M059J (cell line): ENCODE measurements around a stretch of chr21.

DNA sequence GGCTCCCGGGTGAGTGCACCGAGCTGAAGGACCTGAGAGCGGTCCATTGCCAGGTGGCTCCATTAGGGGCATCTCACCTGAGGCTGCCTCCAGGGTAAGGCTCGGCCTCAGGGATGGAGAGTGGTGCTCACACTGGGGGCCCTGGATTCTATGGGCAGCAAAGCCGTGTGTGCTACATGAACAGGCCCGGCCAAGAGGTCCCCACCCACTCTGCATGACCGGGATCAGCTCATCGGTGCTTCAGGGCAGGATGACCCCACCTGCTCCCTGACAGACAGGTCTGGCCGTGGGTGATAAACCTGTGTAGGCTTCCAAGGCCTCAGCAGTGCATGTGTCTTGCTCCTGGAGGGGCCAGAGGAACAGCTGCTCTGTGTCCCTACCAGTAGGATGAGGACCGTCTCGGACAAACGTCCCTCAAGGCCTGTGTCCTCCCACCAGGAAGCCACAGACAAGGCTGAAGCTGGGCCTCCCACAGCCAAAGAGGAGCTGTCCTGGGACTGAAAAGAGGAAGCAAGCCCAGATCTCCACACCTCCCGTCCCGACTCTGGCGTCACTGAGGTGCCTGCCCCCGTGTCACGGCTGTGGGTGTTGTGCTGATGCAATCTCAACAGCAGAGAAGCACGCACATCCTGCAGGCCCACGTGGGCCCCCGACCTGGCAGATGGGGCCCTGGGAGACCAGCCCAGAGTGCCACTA lies 5456.1 kb upstream of the TPTE start:
- RAMPAGE, long total RNA, result no peak

DNA sequence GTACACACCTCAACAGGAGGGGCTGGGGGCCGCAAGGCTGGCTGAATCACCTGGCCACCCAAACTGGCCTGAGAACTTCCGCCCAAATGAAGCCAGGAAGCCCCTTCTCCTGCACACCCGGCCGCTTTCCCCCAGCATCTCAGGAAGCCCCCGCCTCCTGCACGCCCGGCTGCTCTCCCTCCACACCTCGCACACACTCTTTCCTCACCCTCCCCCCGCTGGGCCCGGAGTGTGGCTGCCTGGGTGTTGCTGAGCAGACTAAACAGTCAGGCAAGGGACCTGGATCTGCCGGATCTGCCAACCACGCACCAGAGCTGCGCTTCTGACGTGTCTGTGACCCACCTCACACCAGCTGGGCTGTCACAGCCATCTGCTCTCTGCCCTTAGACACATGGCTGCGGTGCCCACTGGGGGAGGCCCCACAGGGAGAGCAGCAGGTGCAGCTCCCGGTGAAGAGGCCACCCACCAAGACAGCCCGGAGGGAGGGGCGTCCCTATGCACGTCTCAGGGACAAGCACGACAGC lies 5403.2 kb upstream of the TPTE start:
- RAMPAGE, long total RNA, result no peak

GRCh38 chr21:5128043-5128792 lies 5393.2 kb upstream of the TPTE start:
- RAMPAGE, long total RNA, result no peak

- RAMPAGE, long total RNA, result no peak
Measured at GRCh38 chr21:5243522-5244426, 5277.6 kb upstream of the TPTE start.

DNA sequence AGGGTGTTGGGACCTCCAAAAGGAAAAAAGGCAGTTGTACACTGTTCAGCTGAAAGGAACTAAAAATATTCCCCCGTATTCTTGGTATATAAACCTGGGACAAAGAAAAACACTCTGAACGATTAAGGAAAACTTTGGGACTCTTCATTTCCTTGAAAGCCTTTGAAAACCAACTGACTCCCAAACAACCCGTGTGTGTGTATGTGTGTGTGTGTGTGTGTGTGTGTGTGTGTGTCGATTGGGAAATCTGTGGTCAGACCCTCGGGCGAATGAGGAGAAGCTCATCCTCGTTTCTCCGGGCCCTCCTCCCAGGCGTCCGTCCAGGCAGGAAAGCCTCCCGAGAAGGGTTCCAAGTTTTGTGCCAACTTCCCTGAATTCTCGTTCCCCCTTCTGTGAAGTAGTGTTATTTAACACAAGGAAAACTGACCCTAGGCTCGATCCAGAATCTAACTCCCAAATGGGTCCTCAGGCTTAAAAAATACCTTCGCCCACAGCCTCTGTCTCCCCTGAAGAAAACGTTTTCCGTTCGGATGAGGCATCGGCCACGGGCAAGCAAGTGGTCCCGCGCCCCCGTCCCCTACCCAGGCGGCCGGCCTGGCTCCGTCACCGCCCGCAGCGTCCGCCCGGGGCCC lies 4411.6 kb upstream of the TPTE start:
- RAMPAGE, long total RNA, result no peak

GRCh38 chr21:6110845-6111361 lies 4410.5 kb upstream of the TPTE start:
- RAMPAGE, long total RNA, result no peak

- RAMPAGE, long total RNA, result no peak
Measured at GRCh38 chr21:6369823-6370529, 4151.4 kb upstream of the TPTE start.

DNA sequence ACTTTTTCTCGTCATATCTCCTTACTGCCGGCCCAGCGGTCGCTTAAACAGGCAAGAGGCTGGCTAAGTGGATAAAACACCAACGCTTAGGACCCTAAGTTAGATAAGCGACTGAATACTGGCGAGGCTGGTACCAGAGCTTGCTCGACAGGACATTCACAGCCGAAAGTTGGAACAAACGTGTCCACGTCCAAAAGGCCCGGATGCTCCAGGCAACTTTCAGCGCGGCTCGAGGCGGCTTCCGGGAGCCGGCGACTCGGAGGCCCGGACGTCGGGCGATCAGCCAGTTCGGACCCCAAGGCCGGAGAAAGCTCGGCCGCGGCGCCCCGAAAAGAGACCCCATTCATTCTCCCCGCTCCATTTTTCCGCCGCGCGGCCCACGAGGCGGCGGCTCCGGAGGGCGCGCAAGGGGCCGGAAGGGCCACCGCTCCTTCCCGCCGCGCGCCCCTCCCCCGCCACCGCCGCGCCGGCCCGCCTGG lies 4022.8 kb upstream of the TPTE start:
- RAMPAGE, long total RNA, result no peak

- RAMPAGE, long total RNA, result no peak
Measured at GRCh38 chr21:7753377-7753719, 2768.0 kb upstream of the TPTE start.

DNA sequence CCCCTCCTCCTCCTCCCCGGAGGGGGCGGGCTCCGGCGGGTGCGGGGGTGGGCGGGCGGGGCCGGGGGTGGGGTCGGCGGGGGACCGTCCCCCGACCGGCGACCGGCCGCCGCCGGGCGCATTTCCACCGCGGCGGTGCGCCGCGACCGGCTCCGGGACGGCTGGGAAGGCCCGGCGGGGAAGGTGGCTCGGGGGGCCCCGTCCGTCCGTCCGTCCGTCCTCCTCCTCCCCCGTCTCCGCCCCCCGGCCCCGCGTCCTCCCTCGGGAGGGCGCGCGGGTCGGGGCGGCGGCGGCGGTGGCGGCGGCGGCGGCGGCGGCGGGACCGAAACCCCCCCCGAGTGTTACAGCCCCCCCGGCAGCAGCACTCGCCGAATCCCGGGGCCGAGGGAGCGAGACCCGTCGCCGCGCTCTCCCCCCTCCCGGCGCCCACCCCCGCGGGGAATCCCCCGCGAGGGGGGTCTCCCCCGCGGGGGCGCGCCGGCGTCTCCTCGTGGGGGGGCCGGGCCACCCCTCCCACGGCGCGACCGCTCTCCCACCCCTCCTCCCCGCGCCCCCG lies 2306.9 kb upstream of the TPTE start:
- RAMPAGE, long total RNA, result no peak

DNA sequence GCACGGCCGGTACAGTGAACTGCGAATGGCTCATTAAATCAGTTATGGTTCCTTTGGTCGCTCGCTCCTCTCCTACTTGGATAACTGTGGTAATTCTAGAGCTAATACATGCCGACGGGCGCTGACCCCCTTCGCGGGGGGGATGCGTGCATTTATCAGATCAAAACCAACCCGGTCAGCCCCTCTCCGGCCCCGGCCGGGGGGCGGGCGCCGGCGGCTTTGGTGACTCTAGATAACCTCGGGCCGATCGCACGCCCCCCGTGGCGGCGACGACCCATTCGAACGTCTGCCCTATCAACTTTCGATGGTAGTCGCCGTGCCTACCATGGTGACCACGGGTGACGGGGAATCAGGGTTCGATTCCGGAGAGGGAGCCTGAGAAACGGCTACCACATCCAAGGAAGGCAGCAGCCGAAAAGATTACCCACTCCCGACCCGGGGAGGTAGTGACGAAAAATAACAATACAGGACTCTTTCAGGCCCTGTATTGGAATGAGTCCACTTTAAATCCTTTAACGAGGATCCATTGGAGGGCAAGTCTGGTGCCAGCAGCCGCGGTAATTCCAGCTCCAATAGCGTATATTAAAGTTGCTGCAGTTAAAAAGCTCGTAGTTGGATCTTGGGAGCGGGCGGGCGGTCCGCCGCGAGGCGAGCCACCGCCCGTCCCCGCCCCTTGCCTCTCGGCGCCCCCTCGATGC lies 2267.3 kb upstream of the TPTE start:
- RAMPAGE, long total RNA, result no peak

GRCh38 chr21:9324780-9325284 lies 1196.6 kb upstream of the TPTE start:
- RAMPAGE, long total RNA, result no peak

DNA sequence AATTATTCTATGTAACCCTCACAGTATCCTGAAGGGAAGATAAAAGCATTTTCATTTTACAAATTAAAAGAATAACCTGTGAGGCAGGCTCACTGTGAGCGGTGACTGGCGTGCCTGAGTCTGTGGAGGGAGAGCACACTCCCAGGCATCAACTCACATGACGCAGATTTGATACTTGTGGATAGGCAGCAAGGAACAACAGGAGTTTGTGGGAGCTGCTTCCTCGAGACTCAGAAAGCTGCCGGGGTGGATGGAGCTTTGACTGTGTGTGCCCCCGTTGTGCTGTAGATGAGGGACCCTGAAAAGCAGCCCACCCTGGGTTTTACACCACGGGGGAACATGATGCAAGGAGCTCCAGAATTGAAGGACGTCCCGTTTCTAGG lies 764.3 kb upstream of the TPTE start:
- RAMPAGE, long total RNA, result no peak

DNA sequence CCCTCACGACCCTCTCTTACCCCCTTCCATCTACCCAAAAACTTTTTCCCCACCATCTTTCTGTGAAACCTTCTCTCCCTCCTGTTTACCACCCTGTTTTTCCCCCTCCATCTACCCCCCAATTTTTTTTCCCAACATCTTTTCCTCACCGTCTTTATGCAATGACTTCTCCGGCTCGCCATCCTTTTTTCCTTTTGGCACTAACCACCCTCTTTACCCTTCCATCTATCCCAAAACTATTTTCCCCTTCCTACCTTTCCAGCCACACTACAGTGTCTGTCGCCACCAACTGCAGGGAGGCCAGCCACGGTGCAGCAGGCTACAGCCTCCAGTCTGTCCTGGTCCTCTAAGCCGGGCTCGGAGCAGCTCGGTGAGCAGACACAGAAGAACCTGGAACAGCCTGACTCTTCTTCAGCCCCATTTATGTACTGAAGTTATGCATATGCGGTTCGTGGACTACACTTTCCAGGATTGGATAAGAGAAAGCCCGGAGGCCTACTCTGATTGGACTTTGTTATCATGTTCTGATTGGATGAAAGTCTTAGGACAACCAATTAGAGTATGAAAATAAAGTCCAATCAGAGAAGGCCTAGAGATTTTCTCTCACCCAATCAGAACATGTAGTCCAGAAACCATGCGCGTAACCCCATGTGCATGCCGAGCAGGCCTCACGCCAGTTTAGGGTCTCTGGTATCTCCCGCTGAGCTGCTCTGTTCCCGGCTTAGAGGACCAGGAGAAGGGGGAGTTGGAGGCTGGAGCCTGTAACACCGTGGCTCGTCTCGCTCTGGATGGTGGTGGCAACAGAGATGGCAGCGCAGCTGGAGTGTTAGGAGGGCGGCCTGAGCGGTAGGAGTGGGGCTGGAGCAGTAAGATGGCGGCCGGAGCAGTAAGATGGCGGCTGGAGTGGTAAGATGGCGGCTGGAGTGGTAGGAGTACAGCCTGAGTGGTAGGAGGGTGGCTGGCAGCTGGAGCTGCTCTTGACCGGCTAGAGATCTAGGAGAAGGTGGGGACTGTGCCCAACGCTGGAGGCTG lies 108.2 kb upstream of the TPTE start:
- RAMPAGE, long total RNA, result no peak

DNA sequence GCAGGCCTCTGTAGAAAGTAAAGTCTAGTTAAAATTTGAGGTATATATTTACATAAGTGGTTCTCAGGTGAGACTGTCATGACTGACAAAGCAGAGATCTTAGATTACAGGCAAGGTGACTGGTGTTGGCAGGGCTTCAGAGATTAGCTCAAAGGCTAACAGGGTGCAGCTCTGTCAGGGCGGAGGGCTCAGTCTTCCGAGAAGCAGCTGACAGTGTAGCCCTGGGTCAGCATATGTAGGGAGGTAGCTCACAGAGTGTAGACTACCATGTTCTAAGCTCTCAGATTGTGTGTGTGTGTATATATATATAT lies 54.7 kb downstream of the RBM11 start:
- RAMPAGE, long total RNA, result no peak

DNA sequence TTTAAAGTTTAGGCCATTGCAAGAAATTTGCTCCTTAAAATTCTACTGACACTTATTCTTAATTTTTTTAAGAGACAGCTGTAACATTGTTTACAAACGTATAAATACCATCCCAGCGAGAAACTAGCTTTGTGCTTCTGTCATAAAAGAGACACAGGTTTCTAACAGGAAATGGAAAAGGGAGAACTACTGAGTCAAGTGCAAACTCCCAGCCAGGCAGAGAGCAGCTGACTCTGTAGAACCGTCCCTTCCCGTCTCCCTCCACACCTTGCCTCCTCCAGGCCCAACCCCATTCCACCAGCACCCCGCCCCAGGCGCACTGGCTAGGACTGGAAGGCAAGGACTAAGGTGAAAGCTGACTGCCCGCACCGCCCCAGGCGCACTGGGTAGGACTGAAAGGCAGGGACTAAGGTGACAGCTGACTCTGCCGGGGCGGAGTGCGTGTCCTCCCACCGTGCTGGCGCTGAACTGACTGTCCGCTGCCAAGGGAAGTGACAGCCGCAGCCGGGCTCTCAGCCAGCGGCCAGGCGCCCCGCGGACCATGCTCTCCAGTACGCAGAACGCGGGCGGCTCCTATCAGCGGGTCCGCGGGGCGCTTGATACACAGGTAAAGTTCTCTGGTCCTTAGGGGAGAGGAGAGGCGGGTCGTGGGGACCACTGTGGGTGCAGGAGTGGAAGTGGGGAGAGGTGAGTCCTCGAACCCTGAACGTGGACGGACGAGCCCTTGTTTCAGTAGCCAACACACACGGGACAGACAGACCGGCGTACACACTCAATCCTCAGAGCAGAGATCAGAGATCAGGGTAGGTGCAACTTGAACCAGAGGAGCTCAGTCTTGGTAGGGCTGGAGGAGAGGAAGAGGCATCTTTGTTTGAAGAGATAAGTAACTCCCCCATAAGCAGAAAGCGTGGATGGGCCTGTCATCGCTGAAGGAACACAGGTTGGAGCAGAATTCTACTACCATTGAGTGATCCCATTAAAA lies 57.9 kb downstream of the RBM11 start:
- RAMPAGE, long total RNA, result no peak

DNA sequence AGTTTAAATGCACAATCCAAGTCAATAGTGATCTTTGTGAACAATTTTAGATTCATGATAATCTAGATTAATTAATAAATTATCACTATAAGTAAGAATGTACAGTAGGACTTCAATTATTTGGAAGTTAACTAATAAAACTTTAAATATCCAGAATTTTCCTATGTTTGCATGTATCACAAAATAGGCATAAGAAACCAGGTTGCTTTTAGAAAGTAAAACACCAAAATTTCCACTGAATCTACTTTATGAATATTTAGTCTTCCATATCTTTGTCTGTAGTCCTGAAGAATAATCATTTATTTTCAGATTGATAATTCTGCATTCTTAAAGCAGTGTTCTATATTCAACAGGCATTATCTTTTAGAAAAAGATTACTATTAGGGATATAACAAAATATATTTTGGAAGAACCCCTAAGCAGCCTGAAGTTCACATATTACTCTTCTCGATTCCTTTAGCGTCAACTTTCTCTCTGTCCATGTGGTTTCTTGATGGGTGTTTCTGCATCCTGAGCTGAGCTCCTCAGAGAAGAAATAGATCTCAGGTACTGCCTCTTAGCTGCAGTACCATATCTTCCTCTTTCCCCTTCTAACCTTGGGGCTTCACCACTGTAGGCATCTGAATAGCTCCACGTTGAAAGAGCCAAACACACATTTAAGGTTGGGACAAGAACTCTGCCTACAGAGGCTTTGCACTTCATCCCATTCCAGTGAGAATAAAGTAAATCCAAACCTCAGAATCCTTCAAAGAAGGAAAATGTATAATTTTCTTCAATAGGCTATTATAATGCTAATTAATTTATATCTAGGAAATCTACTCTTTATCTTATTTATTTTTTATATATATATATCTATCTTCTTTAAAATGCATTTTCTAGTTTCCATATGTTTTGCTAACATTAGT lies 59.4 kb downstream of the SAMSN1 start:
- RAMPAGE, long total RNA, result no peak

GRCh38 chr21:14864331-14864856 lies 200.4 kb downstream of the NRIP1 start:
- RAMPAGE, long total RNA, result no peak

DNA sequence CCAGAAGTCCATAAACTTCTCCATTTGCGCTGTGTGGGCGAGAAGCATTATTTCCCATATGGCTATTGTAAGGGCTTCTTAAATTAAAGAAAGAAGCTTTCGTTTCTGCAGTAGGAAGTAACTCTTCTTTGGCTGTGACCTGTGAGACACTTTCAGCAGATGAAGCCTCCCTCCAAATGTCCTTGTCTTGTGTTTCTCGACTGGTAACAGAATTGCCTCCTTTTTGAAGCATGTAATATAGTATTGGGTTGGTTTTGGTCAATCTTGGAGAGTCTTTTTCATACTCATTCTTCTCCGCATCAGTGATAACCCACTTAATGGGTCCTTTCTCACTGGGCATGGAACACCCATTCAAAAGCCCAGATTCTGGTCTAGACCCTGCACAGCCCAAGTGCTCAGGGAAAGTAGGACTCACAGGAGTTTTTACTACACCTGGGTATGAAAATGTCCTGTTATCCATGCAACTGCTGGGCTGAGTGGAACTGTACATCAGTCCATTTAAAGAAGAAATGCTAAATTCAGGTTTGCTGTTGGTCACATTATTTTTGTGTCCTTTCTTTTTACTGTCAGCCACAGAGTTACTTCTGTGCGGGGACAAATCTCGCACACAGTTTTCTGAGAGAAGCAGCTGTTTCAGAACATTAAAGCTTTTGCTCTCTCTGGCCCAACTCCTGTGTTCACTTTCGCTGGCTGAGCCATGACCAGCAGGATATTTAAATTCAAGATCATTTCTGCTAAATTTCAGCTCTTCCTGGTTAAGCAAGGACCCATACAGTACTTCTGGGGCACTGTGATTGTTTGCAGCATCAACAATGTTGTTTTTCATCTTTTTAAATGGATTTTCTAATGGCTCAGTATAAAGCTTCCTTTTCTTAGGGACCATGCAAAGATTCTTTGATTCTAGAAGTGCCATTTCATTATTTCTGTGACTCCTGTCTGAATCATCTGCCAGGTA lies 99.8 kb downstream of the NRIP1 start:
- RAMPAGE, long total RNA, result no peak

- RAMPAGE, long total RNA, result no peak
Measured at GRCh38 chr21:14977470-14978245, 87.1 kb downstream of the NRIP1 start.